GM23338 (cell line): ENCODE measurements around a stretch of chr2.

DNA sequence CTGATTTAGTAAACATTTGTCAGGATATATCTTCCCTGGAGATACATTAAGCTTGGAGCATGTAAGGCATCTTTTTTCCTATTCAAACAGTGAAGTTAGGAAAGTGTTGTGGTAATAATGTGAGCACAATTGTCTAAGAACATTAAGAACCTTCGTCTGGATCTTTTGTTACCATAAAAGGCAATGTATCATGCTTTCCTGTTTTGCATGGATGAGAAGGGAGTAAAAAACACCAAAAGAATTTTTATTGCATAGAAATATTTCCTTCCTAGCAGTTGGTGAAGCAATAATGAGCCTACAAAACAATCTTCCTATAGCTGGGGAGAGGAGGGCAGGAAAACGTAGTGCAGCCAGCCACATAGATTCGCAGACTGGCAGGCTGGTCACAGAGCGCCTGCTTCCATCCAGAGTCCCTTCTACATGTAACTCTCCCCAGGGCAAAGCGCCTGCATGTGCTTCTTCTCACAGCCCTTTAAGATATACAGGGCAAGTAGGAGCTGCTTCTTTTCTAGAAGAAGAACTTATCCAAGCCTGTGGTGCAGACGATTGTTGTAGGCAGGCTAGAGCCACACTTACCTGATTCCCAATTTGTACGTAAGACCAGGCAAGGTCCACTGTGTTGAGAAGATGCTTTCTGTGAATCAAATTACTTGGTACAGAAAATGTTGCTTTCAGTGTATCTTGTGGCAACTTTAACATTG lies 190.4 kb downstream of the BABAM2 start:
- PRO-cap = no peak
- RAMPAGE, long total RNA = no peak

DNA sequence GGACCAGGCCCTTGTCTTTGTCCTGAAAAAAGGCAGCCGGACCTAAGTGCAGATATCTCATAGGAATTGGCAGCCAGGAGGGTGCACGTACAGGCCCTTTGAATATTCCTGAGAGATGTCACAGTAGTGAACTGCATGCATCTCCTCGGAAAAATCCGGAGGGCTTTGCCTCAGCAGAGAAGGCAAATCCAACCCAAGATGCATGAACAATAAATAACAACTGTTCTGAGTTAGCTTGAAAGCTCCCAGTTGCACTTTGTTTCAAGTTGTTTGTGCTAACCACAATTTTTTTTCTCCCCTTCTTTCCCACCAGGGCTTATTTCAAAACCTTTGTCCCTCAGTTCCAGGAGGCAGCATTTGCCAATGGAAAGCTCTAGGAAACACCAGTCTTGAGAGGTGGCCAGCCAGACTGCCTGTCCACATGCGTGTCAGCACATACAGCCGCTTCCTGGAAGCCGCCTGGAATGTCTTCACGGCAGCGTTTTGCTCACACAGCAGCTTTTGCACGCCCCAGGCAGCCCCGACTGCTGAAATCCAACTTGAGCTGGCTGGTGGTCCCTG lies 54.4 kb upstream of the FOSL2 start:
- PRO-cap = no peak
- RAMPAGE, long total RNA = no peak

GRCh38 chr2:28355956-28356606 lies 36.6 kb upstream of the FOSL2 start:
- PRO-cap = no peak
- RAMPAGE, long total RNA = no peak

DNA sequence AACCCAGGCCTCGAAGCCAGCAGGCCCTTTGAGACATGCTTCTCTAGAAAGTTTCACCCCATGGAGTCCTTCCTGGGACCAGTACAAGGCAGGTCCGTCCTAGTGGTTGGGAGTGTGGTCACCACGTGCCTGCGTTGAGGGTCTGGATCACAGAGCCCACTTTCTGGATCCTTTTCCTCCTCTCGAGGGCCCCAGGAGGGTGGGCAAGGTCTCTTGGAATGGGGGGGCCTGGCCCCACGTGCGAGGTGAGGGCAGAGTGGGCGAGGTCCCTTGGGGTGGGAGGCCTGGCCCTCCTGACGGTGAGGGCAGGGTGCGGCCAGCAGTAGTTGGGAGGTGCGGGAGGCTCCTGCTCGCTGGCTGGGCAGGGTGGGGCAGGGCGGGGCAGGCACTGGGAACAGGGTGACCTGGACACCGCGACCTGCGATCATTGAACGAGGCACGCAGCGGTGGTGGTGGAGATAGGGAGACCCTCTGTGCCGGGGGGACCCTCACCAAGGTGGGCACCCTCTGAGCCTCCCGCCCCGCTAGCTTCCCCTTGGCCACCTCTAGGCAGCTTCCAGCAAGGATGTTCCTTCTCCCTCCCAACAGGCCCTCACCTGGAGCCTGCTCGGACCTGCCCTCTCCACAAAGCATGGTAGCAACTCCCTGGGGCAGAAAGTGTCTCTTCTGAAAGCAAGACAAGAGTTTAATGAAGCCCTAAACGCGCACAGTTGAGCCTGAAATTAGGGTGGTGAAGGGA lies 15.5 kb upstream of the FOSL2 start:
- PRO-cap = no peak
- RAMPAGE, long total RNA = no peak

GRCh38 chr2:28378651-28378845 lies 14.1 kb upstream of the FOSL2 start:
- PRO-cap = no peak
- RAMPAGE, long total RNA = no peak

DNA sequence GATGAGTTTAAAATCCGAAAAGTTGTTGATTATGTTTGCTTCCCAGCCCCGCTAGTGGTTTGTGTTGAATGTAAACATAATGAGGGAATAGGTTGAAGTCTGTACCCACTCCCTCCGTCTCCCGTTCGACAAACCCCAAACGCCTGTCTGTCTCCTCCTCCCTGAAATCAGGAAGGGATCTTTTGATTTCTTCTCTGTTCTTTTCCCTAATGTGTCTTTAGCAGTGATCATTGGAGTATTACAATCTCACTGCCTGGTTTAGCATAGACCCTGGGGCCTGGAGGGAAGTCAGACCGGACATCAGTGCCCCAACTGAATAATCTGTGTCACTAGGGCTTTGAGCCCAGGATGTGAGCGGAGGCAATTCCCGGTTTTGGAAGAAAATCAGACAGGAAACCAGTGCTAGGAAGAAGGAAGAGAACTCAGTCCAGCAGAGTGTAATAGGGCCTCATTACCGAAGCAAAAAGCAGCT lies 2.5 kb downstream of the FOSL2 start:
- PRO-cap = no peak
- RAMPAGE, long total RNA = no peak

DNA sequence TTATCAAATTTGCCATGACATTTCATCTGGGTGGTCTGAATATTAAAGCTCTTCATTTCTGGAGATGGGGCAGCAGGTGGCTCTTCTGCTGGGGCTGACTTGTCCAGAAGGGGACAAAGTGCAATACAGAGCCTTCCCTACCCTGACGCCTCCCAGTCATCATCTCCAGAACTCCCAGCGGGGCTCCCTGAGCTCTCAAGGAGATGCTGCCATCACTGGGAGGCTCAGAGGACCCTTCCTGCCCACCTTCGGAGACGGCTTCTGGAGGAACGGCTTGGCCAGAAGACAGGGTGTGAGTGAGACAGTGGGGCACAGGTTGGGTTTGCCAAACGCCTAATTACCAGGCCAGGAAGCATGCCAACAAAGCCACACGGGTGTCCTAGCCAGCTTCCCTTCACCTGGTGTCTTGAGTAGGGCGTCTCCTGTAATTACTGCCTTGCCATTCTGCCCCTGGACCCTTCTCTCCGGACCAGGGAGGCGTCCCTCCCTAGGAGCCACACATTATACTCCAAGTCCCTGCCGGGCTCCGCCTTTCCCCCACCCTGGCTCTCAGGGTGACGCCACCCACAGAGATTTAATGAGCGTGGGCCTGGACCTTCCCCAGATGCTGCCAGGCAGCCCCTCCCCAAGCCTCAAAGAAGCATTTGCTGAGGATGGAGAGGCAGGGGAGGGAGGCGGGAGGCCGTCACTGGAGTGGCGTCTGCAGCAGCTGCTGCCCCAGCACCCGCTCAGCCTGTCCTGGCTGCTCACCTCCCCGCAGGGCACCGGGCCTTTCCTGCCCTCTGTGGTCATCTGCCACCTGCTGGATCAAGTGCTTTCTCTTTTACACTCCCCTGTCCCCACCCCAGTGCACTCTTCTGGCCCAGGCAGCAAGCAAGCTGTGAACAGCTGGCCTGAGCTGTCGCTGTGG lies 20.5 kb downstream of the FOSL2 start:
- PRO-cap = no peak
- RAMPAGE, long total RNA = no peak

DNA sequence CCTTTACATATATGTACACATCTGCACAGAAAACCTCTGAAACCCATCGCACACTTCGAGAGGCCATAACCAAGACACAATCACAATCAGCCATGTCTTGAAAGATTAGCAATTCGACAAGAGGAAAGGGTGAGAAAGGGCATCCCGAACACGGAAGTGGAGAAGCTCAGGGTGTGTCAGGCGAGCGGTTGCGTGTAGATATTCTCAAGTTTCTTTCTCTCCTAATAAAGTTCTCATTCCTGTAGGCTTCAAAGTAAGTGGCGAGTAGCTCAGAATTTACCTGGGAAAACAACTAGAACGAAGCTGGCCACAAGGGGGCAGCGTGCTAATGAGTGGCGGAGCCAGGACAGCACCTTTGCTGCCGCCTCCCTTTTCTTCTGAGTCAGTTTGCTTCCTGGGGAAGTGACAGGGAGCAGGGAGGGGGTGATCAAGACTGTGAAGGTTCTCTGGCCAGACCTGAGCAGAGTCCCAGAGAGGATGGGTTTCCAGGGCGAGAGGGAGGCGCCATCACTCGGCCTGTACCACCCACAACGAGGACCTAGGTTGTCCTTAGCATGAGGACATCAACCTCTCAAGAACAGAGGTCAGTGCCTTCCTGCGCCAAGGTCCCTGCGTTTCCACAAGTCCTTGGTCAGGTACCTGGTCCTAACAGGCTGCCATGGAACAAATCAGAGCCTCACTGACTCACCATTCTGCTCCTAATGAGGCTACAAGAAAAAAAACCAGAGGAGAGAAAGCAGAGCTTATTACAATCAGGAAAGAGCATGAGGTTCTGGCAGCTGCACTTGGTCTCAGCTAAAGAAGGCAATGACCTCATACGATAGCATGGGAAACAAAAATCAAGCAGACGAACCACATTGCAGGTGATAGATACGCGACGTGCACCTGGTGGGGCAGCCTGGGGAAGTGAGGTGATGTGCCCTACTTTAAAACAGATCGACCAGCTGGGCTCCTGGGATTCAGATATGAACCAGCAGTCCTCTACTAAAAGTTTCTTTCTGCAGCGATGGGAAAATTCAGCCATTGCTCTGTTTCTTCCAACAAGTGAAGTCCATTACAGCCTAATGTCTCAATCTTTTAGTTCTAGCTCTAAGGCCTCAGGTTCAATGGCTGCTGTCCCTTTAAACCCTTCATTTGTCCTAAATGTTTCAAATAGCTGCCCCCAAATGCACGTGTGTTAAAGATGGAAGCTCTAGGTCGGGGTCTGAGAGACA lies 98.7 kb downstream of the PLB1 start:
- PRO-cap = bidirectional peak, plus-strand start at position 385 of the sequence, minus-strand start at position 379 of the sequence
- RAMPAGE, long total RNA = no peak

DNA sequence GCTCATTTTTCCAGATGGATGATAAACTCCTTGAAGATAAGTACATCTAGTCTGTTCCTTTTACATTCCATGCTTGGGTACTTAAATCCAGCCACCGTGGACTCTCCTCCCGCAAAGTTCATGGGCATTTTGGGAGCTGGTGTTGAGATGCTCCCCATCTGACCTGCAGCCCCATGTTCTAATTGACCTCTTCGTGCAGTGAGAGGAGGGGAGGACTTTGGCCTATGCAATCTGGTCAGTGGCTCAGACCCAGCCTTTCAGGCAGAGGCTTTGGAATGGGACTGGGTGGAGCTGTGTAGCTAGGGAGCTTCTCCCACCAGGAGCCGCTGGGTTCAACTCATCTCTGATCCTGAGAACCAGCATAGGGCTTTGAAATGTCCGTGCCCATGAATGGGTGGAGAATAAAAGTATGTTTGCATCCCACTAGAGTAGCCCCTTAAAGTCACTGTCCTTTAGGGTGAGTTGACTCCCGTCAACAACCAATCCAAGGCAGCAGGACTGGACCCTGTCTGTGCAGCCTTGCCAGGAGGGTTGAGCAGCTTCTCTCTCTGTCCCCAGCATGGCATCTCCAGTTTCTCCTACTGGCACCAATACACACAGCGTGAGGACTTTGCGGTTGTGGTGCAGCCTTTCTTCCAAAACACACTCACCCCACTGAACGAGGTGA lies 120.0 kb upstream of the PPP1CB start:
- PRO-cap = no peak
- RAMPAGE, long total RNA = no peak

DNA sequence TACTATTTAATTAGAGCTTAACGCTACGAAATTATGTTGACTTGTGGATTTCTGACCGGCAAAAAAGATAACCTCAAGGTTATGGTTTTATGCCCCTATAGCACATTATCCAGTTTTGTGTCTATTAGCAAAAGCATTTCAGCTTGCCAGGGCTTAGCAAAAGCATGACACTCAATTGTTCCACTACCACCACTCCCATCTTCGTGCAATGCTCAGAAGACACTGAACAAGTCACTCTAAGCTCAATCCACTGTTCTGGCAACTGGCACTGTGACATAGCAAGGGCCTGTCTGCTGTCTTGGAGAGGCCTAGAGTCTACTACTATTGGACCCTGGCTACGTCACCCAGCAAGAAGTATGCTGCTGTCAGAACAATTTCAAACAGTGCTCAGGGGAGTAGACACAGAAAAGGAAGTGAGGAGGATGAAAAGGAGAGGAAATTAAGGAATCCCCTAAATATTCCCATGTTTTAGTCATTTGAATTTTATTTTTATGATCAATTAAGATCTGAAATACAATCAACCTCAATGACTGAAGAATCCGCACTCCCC lies 103.5 kb upstream of the PPP1CB start:
- PRO-cap = no peak
- RAMPAGE, long total RNA = no peak

DNA sequence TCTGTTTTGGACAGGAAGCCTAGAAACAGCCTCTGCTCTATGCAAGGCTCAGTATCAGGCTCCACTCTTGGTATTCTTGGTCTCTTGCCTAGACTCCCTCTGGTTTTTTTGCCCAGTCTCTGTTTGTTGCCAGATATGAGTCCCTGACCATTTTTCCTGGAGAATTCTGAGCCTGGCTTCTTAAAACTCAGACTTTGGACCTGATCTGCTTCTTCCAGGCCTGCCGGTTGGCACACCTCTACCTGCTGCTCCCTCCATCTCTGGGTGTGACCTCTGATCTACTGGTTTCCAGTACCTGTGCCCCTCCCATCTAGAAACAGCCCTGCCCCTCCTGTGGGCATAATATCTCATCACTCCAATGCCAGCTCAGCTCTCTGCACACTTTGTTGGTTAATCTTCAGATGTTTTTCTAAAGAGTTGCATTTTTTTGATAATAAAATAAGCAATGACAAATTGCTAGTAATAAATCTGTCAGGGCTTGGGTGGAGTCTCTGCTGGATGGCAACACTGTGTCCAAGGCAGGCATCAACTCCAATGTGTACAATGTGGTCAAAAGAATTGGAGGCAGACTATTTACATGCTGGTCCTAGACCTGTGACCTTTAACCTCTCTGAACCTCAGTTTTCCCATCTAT lies 89.6 kb upstream of the PPP1CB start:
- PRO-cap = no peak
- RAMPAGE, long total RNA = no peak

DNA sequence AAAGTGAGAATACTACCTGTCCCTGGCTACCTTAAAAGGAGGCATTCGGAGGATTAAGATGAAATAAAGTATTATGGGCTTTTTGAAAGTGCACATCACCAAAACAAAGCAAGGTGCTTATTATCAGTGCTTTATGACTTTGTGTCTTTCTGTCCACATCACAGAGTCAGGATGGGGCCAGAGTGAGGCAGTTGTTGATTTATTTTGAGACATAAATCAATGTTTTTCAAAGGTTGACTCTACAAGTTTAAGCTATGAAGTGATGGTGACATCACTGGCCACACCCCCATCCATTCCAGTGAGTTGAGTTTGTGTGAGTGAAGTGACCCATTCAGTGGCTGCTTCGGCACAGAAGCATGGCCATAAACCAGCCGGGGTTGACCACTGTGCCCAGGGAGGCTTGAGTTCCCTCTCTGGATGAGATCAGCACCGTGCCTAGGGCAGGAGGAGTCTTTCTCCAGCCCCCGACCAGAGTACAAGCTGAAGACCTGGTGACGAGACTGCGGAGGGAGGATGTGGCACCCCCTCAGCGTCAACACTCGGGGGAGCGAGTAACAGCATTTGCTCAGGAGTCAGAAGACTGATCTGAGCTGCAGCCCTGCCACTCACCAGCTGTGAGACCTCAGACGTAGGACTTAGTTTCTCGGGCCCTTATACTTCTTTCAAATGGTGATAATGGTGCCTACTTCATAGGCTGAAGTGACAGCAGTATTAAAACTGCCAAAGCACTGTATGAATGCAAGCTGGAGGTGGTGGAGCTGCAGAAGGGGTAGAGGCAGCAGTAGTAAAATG lies 88.9 kb upstream of the PPP1CB start:
- PRO-cap = no peak
- RAMPAGE, long total RNA = no peak

DNA sequence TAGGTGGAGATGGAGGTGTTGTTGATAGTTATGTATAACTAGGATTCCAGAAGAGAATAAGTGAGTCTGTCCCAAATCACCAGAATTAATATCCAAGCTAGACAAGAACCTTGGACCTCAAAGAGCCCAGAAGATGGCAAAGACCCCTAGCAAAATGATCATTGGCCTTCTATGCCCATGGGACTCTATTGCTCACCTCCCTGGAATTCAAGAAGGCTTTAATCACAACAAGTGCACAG lies 88.4 kb upstream of the PPP1CB start:
- PRO-cap = no peak
- RAMPAGE, long total RNA = no peak

DNA sequence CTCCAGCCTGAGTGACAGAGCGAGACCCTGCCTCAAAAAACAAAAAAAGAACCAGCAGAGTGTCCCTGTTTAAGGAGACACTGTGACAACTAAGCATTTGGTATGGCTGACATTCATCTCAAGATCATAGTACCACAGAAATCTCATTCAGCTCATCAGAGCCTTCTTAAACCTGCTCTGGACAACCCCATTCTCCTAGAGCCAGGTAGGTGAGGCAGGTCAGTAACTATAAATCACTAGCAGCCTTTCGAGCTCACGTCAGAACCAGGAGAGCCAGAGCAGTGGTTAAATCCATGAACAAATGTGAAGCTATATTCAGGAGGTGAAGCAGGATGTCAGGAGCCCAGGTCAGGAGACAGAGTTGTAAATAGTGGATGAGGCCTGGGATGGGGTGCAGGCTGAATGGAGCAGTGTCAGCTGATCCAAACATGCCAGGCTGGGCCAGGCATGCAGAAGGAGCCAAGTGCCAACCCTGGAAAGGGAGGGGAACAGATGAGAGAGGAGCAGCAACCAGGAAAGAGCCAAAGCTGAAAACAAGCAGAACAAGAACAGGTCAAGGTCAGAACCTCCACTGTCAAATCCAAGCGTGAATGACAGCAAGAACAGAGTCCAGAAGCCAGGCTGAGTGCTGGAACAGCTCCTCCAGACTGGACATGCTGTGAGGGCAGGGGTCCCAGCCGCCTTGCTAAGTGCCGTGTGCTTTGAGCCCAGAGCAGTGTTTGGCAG lies 49.4 kb upstream of the PPP1CB start:
- PRO-cap = no peak
- RAMPAGE, long total RNA = no peak

DNA sequence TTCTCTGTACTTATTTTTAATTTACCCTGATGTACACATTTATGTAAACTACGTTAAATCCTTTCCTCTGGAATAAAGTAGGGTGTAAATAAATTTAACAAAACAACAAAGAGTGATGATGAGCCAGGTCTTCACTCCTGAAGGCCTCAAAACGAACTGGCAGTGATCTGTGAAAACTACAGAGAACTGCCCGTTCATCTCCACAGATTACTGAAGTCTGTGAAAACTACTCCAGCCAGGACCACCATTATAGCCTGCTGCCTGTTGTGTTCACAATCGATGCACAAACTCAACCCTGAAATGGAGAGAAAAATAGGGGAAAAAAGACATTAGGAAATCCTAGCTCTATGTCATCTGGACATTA lies 1.6 kb upstream of the PPP1CB start:
- PRO-cap = no peak
- RAMPAGE, long total RNA = no peak

GRCh38 chr2:28754302-28754618 lies 2.6 kb downstream of the PPP1CB start:
- PRO-cap = no peak
- RAMPAGE, long total RNA = no peak

DNA sequence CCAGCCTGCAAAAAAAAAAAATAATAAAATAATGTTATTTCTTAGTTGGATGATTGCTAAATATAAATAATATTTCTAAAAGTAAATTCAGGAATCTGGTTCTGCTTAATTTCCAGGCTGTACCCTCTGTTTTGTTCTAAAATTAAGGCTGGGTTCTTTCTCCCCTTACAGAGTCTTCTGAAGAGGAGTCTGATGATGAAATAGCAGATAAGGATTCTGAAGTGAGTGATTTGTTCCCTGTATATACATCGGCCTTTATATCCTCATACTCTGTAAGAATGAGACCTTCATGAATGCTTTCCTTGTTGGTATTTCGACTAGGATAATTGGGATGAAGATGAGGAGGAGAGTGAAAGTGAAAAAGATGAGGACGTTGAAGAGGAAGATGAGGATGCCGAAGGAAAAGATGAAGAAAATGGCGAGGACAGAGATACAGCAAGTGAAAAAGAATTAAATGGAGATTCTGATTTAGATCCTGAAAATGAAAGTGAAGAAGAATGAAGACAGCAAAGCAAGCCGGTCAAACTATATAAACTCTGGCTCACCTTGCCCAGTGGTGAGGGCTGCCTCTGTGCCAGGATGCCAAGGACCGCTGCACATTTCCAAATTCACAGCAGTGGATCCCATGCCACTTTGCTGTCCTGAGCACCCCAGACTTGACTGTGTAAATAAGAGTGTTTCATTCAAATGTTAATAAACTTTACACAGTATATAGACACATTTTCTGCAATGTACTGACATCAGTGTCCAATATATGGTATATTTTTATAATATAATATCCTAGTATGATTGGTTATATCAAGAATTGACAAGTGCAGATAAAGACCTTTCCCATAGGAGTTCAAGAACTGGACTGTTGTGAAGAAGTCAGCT lies 34.6 kb upstream of the TOGARAM2 start:
- PRO-cap = no peak
- RAMPAGE, long total RNA = no peak

DNA sequence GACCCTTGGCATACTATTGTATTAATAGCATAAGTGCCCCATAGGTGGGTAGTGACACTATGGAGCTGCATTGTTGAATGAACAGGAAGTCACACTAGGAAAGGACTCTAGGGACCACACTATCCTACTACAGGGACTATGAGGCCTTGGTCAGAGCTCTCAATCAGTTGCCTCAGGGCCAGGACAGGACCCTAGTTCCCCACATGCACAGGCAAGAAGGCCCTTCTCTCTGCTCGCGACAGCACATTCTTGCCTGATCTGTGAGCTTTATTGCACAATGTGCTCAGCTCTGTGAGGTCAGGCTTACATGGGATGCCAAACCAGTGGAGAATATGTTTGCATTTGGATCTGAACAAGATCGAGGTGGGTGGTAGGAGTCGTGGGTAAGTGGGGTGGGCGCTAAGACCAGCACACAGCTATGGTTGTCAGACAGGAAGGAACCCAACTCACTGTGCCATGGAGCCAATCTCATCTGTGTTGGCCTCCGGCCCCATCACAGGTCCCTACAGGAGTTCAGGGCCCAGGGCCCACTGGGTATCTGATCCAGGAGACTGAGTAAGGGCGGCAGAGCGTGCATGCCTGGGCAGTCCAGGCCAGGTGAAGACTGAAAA lies 8.0 kb downstream of the PCARE start:
- PRO-cap = no peak
- RAMPAGE, long total RNA = no peak

DNA sequence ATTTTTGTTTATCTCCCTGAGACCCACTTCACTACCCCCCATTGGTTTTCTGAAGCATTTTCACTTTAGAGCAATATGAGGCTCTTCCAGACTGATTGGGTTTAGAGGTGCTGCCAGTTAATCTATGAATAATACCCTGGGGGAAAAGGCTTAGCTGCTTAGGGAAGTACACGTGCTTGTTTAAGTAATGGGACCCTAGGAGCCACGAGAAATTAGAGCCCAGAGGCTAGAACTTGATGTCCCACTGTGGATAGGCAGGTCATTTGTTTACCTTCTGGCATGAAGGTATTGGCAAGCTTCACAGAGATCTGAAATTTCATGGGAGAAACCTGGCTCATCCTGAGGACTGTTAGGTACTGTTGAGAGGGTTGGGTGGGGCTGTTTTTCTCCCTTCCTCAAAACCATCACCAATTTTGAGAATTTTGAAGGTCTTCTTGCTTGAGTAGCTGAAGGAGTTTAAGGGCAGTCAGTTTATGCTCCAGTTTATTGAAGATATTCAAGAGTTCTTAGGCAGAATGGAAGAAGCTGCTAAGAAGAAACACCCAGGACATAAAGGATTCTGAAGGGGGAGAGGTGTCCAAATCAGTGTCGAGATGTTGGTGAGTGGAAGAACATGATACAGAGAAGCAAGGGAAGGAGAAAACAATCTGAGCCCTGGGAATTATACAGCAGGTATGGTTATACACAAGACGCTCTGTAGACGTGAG lies 59.9 kb downstream of the CLIP4 start:
- PRO-cap = no peak
- RAMPAGE, long total RNA = no peak

GRCh38 chr2:30149347-30149965 lies 2.6 kb downstream of the YPEL5 start:
- PRO-cap = bidirectional peak, plus-strand start at chr2:30149792, minus-strand start at chr2:30149681
- RAMPAGE, long total RNA = no peak